HEK293 (cell line): ENCODE results near the genes GGA3 and MRPS7.

DNA sequence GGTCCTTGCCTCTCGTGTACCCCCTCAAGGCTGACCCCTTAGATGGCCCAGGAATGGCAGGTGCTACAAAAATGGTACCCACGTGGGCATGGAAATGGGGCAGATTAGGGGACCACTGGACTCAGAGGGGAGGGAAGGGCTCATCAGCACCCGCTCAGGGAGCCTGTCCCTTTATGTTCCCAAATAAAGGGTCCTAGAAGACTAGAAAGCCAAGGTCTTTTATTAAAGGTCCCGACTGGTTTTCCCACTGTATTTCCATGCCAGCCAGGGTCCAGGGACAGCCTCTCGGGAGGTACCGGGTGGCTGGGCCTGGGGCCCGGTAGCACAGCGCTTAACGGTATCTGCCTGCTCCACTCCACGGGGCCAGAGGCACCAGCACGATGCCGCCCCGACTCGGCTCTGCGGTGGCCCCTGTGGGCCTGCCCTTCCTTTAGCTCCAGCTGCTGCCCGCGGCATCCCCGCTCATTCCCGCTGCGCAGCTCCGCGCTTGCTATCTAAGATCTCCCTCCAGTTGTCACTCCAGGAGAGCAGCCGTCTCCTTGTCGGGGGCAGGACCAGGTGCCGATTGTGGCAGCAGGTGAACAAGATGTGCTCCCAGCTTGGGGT, 1.4 kb downstream of the NT5C start:
- PRO-cap: bidirectional peak, plus-strand start outside the sequence, minus-strand start at position 541 of the sequence
- RRBS, 2 experiments: no CpG with 5 or more reads among the region's 25 CpGs

DNA sequence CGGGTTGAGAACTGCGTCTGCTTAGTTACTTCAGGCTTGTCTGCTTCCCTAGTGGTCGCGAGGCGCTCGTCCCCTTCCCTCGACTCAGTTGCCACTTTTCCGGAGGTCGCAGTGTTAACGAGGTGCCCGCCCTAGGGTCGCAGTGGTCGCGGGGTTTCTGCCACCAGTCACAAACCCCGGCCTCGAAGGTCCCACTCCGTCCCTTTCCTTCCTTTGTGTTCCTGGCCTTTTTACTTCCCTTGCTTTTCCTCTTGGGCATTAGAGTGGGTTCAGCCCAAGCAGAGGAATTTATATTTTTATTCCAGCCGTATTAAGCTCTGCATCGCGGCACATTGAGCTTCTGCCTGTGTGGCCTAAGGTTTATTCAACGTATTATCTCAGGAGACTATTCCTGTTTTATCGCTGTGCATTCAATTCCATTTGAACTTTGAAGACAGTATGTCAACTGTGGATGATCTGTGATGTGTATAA, 385 bp downstream of the NUP85 start:
- PRO-cap: bidirectional peak, plus-strand start at position 94 of the sequence, minus-strand start at position 90 of the sequence
- RRBS, 2 experiments: 2% methylated on average over 7 of the region's 22 CpGs

DNA sequence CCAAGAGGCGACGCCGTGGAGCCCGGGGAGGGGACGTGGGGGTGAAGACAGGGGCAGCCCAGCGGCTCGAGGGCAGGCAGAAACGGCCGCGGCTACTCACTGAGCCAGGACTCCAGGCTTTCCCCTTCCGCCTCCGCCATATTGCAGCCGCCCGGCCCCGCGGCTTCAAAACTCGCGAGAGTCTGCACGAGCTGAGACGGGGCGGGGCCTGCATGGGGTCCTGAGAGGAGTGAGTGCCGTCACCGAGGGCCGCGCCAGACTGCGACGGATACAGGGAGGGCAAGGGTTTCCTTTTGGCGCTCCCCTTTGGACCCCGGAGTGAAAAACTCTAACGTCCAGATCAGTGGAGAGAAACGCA, at the start of gene GGA3:
Gene GGA3 (minus strand): TSS at position 159 of the 358 bp plus-strand sequence.
- PRO-cap: bidirectional peak, plus-strand start at position 257 of the sequence, minus-strand start at position 140 of the sequence
- RRBS, 2 experiments: 3% methylated on average over 4 of the region's 31 CpGs

DNA sequence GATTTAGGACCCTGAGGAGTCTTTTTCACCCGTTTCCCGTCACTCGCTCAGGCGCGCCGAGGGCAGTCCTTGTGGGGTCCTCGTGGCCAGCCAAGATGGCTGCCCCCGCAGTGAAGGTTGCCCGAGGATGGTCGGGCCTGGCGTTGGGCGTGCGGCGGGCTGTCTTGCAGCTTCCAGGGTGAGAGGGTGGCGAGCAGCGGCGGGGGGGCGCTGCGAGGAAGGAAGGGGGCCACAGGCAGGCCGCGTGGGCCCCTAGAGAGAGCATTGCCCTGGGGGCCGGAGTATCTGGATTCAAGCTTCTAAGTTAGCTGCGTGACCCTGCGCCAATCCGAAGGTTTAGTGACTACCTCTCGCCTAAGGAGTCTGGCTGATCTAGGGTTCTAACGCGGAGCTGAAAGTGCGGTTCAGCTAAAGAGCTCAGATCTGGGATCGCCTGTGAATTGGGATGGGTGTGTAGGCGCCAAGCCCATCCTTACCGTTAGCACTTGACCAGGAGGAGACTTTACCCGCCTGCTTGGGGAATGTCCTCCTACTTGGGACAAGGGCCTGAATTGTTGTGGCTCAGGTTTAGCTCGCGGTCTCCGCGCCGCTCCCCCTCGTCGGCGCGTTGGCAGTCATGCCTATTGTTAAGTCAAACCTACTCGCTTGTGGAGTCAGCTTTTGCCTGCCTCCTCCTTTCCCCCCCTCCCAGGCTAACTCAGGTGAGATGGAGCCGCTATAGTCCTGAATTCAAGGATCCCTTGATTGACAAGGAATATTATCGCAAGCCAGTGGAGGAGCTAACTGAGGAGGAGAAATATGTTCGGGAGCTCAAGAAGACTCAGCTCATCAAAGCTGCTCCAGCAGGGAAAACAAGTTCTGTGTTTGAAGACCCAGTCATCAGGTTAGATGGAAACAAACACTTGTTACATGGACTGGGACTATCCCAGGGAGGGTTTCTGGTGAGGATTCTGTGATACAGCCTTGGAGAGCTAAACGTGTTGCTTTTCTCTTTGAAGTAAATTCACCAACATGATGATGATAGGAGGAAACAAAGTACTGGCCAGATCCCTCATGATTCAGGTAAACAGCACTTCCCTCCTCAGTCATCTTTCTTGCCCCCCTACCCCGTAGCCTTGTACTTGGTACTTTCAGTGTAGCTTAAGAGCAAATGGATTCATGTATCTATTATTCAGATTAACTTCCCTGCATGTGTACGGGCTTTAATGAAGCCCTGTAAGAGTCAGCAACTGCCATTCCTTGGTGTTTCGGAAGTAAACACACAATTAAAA, at the start of gene MRPS7:
Gene MRPS7 (plus strand): TSS at position 74 of the 1,271 bp plus-strand sequence.
- PRO-cap: bidirectional peak, plus-strand start at position 370 of the sequence, minus-strand start at position 341 of the sequence; bidirectional peak, plus-strand start at position 695 of the sequence, minus-strand start at position 592 of the sequence
- RRBS, 2 experiments: no CpG with 5 or more reads among the region's 50 CpGs

DNA sequence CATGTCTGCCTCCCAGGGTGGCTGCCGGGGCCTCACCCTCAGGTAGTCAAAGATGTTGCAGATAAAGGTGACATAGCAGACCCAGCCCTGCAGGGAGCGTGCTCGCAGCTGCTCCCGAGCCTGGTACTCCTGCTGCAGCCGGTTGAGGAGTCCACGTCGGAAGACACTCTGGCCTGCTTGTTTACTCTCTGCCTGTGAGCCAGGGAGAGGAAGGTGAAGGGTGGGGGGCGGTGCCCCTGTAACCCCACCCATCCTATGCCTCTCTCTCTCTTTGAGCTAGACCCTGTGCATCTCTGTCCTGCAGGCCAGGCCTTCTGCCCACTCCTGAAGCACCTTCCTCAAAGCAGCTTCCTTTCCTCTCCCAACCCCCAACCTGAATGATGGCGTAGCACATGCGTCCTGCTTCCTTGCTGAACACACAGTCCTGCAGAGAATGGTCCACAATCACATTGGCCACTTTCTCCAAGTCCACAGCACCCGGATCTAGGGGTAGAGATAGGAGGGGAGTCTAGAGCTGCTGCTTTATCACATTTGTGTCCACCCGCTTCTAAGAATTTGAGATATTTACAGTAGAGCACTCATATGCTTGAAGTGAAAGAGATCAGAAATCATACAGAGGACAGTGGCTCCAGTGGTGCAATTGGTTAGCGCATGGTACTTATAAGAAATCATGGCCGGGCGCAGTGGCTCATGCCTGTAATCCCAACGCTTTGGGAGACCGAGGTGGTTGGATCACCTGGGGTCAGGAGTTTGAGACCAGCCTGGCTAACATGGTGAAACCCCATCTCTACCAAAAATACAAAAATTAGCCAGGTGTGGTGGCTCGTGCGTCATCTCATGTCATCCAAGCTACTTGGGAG, 3.1 kb downstream of the MIF4GD start:
- PRO-cap: bidirectional peak, plus-strand start at position 614 of the sequence, minus-strand start at position 379 of the sequence
- RRBS, 2 experiments: 13% methylated on average over 1 of the region's 19 CpGs; no CpG with 5 or more reads in 1 of the 2 experiments

DNA sequence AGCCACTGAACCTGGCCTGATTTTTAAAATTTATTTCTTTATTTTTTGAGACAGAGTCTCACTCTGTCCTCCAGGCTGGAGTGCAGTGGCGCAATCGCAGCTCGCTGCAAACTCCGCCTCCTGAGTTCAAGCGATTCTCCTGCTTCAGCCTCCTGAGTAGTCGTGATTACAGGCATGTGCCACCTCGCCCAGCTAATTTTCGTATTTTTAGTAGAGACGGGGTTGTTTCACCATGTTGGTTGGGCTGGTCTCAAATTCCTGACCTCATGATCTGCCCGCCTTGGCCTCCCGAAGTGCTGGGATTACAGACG, 3.5 kb upstream of the SLC25A19 start:
- PRO-cap: no peak
- RRBS, 2 experiments: no CpG with 5 or more reads among the region's 12 CpGs

GRCh38 chr17:75354414-75354981, 51.0 kb downstream of the GRB2 start:
- PRO-cap: no peak
- RRBS, 2 experiments: no CpG with 5 or more reads among the region's 10 CpGs

GRCh38 chr17:75356415-75357322, 48.8 kb downstream of the GRB2 start:
- PRO-cap: no peak
- RRBS, 2 experiments: no CpG with 5 or more reads among the region's 10 CpGs

- PRO-cap: no peak
- RRBS, 2 experiments: 2 to 5% methylated on average over 1 of the region's 17 CpGs
Observed at GRCh38 chr17:75368154-75368885, 37.2 kb downstream of the GRB2 start.

- PRO-cap: no peak
- RRBS, 2 experiments: no CpG with 5 or more reads among the region's 7 CpGs
Observed at GRCh38 chr17:75395167-75395895, 10.1 kb downstream of the GRB2 start.

DNA sequence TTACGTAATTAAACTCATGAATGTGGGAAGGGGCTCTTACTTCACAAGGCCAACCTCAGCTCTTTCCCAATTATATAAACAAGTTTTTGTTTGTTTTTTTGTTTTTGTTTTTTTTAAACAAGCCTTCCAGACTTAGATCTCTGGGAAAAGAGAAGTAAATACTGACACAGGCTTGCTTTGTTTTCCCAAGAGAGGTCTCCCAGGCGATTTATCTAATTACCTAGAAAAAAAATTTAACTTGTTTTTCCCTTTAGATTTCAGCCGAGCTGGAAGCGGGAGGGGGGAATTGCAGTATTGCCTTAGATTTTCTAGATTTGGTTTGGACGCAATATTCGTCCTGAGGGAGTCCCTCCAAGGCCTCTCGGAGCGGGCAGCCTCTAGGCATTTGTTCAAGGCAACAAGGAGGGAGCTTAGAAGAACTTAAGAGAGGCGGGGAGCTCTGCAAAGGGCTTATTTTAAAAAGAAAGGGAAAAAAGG, 560 bp upstream of the TMEM94 start:
- PRO-cap: no peak
- RRBS, 2 experiments: no CpG with 5 or more reads among the region's 9 CpGs

DNA sequence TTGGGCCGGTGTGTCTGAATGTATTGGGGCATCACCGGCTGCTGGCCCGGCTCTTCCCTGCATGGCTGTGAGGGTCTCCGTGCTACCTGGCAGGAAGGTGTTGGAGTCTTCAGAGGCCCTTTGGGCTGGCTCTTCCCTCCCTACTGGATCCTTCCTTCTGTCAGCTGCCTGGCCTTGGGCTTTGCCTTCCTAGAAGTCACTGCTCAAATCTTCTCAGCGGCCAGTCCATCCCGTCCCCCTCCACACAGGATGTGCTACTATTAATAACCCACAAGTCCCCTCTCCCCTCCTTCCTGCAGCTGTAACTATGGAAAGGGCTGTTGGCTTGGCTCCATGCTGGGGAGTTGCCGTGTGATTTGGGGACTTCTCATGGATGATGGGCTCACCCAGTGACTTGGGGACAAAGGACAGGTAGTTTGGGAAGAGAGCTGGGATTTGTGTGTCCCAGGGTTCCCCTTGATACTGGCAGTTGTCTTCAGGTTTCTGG, 19.4 kb downstream of the TMEM94 start:
- PRO-cap: no peak
- RRBS, 2 experiments: no CpG with 5 or more reads among the region's 7 CpGs

DNA sequence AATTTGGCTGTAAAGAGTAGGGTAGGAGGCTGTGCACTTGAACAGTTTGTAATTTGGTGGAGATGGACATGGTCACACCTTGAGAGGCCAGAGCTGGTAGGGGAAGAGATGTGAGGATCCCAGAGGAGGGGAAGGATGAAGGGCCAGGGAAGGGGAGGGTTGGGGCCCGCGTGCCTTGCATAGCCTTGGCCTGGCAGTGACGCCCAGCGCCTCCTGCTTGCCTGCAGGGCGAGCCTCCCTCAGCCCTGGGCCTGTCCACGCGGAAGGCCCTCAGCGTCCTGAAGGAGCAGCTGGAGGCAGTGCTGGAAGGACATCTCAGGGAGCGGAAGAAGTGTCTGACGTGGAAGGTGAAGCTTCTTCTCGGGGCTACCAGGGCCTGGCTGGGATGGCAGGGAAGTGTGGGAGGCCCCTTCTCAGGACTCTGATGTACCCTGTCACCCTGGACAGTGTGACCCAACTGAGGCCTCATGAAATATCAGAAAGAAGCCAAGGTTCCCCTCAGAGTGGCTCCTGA, 28.8 kb downstream of the TMEM94 start:
- PRO-cap: no peak
- RRBS, 2 experiments: no CpG with 5 or more reads among the region's 11 CpGs

DNA sequence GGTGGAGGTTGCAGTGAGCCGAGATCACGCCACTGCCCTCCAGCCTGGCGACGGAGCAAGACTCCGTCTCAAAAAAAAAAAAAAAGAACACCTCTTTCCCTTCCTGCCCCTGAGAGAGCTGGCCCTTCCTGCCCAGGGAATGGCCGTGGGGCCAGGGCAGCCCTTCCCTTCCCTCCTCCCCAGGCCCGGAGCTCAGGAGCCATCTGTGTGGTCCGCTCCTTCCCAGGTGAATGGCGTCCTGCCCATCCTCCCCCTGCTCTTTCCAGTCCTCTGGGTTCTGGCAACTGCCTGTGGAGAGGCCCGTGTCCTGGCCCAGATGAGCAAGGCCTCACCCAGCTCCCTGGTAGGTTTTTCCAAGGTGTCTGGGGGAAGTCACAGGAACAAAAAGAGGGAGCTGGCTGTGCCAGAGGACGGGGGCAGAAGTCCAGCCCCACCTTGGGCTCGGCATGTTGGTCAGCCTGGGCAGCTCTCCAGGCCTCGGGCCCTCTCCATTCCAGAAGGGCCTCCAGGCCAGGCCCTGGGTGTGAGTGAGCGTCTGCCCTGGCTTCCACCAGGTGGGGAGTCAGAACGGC, 25.2 kb downstream of the CASKIN2 start:
- PRO-cap: no peak
- RRBS, 2 experiments: no CpG with 5 or more reads among the region's 15 CpGs

DNA sequence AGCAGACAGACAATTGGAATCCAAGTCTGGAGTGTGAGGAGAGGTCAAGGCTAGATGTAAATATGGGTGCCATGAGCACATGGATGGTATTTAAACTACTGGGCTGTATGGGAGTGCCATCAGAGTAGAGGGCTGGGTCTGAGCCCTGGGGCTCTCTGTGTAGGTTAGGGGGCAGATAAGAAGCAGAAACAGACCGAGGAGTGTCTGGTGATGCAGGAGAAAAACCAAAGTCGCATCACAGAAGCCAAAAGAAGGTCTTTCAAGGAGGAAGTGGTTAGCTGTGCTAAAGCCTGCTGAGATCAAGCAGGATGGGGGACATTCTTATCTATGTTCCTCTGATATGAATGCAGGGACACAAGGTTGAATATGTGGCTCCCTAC, 1.9 kb downstream of the TSEN54 start:
- PRO-cap: no peak
- RRBS, 2 experiments: no CpG with 5 or more reads among the region's 2 CpGs

DNA sequence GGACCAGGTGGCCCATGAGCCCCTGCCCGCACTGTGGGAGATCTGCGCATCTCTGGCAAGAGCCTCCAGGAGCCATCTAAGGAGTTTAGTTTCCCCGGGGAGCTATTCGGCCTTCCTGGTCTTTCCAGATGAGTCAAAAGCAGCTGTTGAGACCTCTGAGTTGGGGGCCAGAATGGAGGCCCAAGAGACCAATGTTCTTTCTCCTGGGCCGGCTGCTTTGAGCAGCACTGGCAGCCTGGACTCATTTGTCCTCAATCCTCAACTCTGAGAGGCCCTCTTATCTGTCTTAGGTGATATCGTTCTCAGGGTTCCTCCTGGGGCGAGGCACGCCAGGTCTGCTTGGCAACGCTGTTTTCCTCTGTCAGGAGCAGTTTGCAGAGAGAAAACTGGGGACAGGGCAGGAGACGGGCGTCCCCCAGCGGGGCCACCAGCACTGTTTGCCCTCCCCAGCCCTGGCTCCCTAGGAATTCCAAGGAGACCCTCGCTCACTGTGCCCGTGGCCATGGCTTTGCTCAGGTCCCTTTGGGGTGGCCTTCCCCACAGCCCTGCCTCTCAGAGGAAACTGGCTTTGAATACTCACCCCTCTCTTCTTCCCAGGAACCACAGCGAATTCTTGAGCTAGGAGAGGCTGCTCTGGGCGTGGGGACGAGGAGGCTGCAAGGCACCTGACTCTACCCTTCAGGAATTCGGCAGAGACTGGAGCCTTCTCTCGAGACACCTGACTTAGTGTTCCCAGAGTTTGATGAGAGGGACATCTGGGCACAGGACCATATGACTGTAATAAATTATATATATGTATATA, 6.0 kb downstream of the LLGL2 start:
- PRO-cap: no peak
- RRBS, 2 experiments: no CpG with 5 or more reads among the region's 19 CpGs

DNA sequence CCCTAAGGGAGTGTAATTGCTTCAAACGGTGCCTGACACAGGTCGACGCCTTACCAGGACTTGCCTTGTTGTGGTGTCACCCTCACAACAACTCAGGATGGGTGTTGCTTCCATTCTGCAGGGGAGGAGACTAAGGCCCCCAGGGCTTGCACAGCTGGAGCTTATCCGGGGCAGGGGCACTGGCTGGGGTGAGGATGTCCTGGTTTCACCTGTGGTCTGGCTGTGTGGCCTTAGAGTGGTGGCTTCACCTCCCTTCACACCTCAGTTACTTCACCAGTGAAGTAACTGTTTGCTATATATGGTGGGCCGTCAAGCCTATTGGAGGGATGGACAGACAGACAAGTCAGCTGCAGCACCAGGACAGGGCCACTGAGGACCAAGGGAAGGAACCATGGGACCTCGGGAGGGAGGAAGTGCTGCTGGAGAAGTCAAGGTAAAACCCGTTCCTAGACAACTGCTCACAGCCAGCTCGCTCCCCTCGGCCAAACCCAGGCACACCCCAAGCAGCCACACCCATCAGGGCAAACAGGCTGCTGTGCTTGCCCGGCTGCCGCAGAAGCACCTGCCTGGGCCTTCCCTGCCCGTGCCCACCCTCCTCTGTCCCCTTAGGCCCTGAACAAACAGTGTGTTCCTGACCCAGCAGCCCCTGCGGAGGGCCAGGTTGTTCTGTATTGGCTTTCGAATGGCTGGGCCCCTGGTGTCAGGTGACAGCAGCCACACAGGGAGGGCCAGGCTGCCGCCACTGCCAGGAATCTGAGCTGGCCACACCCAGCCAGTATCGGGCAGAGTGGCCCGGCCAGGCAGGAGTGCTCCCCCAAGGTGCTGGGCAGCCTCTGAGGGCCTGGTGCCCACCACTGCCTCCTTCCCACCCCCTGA, 23.6 kb downstream of the LLGL2 start:
- PRO-cap: bidirectional peak, plus-strand start at position 775 of the sequence, minus-strand start at position 596 of the sequence
- RRBS, 2 experiments: 17% methylated on average over 1 of the region's 17 CpGs; no CpG with 5 or more reads in 1 of the 2 experiments

GRCh38 chr17:75552773-75553375, 27.4 kb downstream of the LLGL2 start:
- PRO-cap: no peak
- RRBS, 2 experiments: no CpG with 5 or more reads among the region's 8 CpGs

GRCh38 chr17:75588719-75589730, 1.4 kb downstream of the MYO15B start:
- PRO-cap: unidirectional peak, plus-strand start at chr17:75588972; bidirectional peak, plus-strand start at chr17:75589474, minus-strand start at chr17:75589166; unidirectional peak, plus-strand start at chr17:75589681
- RRBS, 2 experiments: 49 to 51% methylated on average over 32 to 36 of the region's 119 CpGs

DNA sequence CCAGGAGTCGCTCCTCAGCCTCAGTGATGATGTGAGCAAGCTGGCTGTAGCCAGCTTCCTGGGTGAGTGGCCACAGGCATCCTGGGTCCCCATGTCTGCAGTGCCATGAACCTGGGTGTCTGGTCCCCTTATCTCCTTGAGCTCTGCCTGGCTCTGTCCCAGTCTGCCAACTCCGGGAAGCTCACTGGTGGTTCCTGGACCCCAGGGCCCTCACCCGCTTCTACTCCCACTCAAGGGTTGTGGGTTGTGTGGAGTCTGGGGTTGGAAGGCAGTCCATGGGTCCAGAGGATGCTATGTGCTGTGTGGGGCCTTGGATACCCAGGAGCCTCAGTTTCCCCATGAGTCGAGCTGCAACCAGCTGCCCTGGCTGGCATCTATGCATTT, 11.7 kb upstream of the SMIM5 start:
- PRO-cap: unidirectional peak, minus-strand start at position 24 of the sequence
- RRBS, 2 experiments: no CpG with 5 or more reads among the region's 4 CpGs